B cell (primary cell): ENCODE measurements around the genes LCN6, LCNL1, GRIN1, TMEM210, SSNA1, RNF208 and CYSRT1.

GRCh38 chr9:136748243-136749012, at the start of gene LCN6:
Gene LCN6, minus strand, starts transcription at chr9:136748525.
- PRO-cap = no peak
- CAGE, long polyA plus RNA = no peak

GRCh38 chr9:136846892-136847212, 2.4 kb upstream of the PHPT1 start:
- PRO-cap = no peak
- CAGE, long polyA plus RNA = no peak

DNA sequence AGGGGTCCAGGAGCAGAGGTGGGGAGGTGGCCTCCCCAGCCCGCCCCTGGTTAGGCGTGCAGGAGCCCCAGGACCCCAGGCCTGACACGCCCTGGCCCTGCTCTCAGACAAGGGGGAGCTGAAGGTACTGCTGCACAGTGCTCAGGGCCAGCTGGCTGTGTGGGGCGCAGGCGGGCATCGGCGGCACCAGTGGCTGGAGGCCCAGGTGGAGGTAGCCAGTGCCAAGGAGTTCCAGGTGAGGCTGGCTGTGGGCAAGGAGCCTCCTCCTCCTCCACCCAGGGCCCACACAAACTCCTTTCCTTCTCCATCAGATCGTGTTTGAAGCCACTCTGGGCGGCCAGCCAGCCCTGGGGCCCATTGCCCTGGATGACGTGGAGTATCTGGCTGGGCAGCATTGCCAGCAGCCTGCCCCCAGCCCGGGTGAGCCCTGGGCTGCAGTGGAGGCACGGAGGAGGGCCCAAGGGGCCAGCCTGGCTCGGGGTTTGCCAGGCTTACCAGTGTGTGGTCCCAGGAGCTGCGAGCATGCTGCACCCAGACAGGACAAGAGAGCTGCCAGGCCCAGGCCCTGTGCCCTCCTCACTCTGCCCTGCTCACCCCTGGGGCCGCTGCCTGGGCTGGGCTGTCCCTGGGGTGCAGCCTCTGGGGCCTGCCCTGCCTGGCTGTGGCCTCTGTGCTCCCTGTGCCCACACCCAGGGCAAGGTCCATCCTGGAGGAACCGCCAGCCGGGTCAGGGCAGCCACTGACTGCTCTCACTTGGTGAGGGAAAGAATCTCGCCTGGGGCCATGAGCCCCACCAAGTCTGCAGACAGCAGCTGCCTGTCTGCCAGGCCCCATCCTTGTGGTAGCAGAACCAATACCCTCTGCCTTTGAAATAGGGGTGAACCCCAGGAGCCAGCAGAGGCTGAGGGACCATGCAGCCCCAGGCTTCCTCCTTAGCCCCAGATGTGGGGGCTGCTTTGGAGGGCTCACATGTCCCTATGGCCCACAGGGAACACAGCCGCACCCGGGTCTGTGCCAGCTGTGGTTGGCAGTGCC, 6.9 kb downstream of the EDF1 start:
- PRO-cap = no peak
- CAGE, long polyA plus RNA = no peak

DNA sequence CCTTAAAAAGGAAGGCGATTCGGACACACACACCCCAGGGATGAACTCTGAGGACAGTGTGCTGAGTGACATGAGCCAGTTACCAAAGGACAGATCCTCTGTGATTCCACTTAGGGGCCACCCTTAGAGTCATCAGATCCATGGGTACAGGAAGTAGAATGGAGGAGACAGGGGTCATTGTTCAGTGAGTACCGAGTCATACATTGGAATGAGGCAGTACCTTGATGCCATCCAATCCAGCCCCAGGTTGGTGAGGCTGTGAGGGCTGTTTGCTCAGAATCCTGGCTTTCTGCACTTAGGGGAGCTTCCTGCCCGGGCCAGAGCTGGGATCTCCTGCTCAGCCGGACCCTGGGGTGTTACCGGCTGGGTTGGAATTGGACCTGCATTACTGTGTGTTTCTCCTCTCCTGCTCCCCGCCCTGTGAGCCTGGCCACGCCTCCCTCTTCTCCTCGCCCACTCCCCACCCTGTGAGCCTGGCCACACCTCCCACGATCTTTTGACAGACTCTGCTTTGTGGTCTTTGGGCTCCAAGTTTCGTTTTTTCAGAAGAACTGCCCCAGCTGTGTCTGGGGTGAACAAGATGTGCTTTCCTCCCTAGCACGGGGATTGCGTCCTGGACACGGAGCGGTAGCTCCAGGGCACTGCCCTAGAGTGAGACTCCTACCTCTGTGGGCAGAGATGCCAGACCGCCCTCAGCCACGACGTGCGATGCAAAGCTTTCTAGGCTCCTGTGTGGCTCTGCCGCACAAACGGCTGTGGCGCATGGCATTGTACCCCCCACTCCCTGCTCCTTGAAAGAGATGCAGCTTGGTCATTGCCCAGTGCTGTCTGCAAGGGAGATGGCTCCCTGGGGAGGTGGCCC, 15.3 kb downstream of the TRAF2 start:
- PRO-cap = bidirectional peak, plus-strand start at position 684 of the sequence, minus-strand start at position 422 of the sequence
- CAGE, long polyA plus RNA = no peak

GRCh38 chr9:136925544-136925892, 19.0 kb downstream of the FBXW5 start:
- PRO-cap = no peak
- CAGE, long polyA plus RNA = no peak

- PRO-cap = no peak
- CAGE, long polyA plus RNA = no peak
These were observed at the start of gene LCNL1 for GRCh38 chr9:136982391-136983172. Gene LCNL1, plus strand, starts transcription at chr9:136982993.

DNA sequence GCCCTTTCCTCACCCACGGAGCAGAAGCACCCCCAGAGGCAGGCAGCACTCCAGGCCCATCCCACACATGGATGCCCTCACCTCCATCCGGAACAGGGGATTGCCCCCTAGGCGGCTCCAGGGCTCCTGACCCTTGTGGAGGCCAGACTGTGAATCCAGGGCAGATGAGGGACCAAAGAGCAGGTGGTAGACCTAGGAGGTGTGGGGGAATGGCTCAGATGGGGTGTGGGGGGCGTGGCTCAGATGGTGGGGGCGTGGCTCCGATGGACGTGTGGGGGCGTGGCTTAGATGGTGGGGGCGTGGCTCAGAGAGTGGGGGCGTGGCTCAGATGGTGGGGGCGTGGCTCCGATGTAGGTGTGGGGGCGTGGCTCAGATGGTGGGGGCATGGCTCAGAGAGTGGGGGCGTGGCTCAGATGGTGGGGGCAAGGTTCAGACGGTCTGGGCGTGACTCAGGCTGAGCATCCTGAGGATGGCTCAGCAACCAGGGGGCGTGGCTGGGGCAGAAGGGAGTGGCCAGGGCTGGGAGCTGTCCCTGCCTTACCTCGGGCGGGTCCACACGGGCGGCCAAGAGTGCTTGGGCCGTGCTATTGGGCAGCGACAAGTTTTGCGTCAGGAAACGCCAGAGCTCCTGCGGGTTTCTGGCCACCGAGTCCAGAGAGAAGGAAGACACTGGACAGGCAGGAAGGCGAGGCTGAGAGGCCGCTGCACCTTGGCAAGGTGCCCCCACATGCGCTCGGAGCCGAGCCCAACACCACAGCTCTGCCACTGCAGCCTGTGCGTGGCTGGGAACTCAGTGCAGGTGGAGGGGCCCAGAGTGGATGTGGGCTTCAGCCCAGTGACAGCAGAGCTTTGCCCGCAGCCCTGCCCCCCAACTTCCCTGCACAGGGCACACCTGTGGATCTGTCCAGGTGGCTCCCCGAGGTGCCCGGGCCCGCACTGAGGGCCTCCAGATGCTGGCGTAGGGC, 5.9 kb downstream of the ABCA2 start:
- PRO-cap = no peak
- CAGE, long polyA plus RNA = no peak

GRCh38 chr9:137082723-137083385, 3.9 kb upstream of the MAN1B1 start:
- PRO-cap = no peak
- CAGE, long polyA plus RNA = no peak

- PRO-cap = bidirectional peak, plus-strand start at chr9:137087368, minus-strand start at chr9:137087281
- CAGE, long polyA plus RNA = no peak
These were observed 609 bp downstream of the MAN1B1 start for GRCh38 chr9:137087235-137087953.

DNA sequence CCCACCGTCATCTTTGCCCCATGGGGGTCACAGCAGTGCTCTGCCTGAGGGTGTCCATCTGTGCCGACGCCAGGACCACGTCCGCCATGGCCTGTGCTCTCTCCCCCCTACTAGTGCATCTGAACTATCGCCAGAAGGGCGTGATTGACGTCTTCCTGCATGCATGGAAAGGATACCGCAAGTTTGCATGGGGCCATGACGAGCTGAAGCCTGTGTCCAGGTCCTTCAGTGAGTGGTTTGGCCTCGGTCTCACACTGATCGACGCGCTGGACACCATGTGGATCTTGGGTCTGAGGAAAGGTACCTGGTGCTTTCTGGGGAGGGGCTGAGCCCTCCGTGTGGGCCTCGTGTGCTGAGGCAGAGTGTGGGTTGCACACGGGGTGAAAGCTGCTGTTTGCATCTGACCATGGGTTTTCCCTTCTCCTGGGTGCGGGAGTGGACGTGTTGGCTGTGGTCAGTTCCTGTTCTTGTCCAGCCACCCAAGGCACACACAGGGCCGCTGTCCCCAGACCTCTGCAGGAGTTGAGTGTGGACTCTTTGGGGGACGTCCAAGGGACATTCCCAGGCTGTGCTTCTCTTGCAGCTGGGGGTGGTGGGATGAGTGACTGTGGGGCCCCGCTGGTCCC, 12.9 kb downstream of the MAN1B1 start:
- PRO-cap = no peak
- CAGE, long polyA plus RNA = no peak

DNA sequence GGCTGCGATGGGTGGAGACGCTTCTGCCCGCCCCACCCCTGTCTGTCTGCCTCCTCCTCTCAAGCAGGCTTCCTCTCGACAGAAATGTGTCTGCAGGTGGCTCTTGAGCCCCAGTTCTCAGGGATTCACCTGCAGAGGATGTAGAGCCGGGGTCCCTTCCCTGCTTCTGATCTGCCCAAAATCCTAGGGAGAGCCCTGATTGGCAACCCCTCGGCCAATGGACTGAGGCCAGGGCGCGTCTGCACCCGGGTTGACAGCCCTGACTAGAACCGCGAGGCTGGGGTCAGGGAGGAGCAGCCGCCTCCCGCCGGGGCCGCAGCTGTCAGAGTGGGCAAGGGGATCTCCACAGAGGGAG, 2.5 kb upstream of the GRIN1 start:
- PRO-cap = no peak
- CAGE, long polyA plus RNA = no peak

DNA sequence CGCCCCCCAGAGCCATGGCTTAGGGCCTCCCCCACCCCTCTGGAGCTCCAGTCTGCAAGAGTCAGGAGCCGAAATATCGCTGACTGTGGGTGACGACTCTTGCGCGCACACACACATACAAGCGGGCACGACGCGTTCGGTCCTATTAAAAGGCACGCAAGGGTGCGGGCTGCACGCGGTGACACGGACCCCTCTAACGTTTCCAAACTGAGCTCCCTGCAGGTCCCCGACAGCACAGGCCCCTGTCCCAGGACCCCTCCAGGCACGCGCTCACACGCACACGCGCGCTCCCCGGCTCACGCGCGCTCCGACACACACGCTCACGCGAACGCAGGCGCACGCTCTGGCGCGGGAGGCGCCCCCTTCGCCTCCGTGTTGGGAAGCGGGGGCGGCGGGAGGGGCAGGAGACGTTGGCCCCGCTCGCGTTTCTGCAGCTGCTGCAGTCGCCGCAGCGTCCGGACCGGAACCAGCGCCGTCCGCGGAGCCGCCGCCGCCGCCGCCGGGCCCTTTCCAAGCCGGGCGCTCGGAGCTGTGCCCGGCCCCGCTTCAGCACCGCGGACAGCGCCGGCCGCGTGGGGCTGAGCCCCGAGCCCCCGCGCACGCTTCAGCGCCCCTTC, at the start of gene GRIN1:
GRIN1 (plus strand) TSS at position 440 of the 617 bp plus-strand sequence.
- PRO-cap = no peak
- CAGE, long polyA plus RNA = no peak

DNA sequence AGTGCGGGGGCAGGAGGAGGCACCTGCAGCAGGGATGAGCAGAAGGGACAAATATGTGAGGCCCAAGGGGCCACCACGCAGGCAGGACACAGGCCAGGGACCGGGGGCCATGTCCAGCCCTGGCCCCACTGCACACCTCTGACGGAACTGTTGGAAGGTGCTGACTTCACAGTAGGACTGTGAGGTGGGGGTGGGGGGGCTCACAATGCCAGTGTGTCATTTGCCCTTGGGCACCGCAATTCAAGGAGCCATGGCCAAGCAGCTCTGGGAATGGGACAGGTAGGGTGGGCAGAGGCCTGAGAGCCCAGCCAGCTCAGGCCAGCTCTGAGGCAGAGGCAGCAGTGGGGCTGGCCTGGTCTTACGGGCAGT, at the start of gene TMEM210:
TMEM210 (minus strand) TSS at position 140 of the 369 bp plus-strand sequence.
- PRO-cap = no peak
- CAGE, long polyA plus RNA = no peak

DNA sequence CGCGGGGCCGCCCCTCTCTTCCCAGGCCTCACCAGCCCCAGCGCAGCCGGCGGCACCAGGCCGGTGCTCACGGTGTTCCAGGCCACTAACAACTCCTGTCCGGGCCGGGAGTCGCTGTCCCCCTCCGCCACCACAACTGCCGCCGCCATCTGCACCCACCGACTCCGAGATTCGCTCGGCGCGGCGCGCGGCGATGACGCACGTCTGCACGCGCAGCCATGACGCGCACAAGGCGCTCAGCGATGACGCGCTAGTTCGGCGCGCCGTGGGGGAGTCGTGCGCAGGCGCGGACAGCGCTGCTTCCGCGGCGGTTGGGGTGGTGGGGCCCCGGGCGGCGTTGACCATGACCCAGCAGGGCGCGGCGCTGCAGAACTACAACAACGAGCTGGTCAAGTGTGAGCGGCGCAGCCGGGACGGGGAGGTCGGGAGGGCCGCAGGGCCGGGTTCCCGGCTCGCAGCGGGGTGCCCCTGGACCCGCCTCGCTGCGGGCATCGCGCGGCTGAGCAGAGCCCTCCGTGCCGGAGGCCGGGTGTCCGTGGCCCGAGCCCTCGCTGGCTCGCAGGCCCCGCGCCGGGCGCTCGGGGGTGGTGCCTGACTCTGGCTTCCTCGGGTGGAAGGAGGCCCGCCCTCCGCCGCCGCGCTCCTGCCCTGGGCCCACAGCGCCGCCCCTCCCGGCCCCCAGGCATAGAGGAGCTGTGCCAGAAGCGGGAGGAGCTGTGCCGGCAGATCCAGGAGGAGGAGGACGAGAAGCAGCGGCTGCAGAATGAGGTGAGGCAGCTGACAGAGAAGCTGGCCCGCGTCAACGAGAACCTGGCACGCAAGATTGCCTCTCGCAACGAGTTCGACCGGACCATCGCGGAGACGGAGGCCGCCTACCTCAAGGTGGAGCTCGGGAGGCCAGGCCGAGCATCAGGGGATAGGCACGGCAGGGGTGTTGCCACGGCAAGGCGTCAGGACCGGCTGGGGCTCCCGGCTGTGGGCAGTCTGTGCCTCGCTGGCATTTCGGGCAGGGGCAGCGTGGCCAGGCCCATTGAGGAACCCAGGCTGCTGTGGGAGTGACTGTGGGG, at the start of gene SSNA1:
SSNA1 (plus strand) TSS at position 293 of the 1,067 bp plus-strand sequence.
- PRO-cap = bidirectional peak, plus-strand start at position 283 of the sequence, minus-strand start at position 177 of the sequence; bidirectional peak, plus-strand start at position 725 of the sequence, minus-strand start at position 558 of the sequence; bidirectional peak, plus-strand start at position 915 of the sequence, minus-strand start at position 765 of the sequence
- CAGE, long polyA plus RNA = start-site peak on the plus strand centred at position 310 of the sequence, 84 bp wide, 231 and 128 reads in 2 replicates

DNA sequence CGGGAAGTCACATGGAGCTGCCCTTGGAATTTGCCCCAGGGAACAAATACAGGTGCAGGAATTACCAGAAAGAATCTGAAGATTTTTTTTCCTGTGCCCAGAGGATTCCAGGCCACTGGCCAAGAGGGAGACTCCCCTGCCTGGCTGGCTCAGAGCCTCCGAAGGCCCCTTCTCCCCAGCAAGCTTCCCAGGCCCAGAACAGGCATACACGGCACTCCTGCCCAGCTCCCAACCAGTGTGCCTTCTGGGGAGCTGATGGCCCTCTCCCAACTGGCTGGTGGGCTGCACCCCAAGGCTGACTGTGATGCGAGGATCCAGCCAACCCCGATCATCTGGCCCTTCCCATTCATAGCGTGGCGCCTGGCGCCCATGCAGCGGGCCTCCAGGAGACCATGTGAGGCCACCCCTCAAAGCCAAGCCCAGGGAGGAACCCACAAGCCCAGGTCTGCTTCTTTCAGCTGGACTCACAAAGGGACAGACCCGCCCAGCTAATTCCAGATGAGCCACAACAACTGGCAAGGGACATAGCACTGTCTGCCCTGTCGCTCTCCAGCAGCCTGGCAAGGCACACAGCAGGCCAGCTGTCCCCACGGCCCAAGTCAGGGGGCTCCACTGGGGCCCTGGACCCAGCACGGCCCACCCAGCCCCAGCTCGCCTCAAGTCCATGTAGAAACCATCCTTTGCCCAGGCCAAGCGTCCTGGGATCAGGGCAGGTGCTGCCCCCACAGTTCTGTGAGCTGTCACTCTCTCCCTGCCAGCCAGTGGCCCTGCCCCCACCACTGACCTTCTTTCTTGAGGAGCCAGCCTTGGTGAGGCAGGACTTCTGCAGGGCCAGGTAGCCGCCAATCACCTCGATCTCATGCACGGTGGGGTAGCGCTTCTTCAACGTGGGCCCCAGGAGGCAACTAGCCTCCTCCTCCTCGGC, 2.1 kb downstream of the TPRN start:
- PRO-cap = no peak
- CAGE, long polyA plus RNA = no peak

DNA sequence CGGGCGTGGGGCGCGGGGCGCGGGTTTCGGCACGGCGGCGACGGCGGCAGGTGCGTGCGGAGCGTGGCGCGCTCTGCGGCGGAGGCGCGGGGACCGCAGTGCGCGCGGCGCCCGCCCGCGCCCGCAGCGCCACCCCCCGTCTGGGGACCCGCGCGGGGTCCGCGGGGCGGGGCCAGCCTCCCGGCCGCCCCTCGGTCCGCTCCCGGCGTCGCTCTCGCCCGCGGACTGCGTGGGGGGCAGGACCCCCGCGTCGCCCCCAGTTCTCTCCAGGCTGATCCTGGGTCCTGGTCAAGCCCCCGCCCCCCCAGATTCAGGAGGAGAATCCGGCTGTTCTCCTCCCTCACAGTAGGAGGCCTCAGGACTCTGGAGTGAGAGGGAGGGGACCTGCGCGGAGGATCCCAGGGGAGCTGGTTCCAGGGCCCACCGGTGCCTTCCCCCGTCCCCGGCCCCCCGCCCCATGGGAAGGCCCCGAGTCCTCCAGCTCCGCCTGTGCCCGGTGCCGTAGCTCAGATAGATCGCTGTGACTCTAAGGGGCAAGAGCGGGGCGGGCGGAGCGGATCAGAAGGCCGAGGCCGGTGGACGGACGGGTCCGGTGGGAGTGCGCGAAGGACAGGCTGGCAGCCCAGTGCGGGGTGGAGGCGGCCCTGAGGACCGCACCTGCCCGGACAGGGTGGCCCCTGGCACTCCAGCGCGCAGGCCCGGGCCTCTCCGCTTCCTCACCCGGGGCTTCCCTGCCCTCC, at the start of gene RNF208:
RNF208 (minus strand) TSS at position 75 of the 740 bp plus-strand sequence.
- PRO-cap = unidirectional peak, plus-strand start at position 509 of the sequence
- CAGE, long polyA plus RNA = no peak

DNA sequence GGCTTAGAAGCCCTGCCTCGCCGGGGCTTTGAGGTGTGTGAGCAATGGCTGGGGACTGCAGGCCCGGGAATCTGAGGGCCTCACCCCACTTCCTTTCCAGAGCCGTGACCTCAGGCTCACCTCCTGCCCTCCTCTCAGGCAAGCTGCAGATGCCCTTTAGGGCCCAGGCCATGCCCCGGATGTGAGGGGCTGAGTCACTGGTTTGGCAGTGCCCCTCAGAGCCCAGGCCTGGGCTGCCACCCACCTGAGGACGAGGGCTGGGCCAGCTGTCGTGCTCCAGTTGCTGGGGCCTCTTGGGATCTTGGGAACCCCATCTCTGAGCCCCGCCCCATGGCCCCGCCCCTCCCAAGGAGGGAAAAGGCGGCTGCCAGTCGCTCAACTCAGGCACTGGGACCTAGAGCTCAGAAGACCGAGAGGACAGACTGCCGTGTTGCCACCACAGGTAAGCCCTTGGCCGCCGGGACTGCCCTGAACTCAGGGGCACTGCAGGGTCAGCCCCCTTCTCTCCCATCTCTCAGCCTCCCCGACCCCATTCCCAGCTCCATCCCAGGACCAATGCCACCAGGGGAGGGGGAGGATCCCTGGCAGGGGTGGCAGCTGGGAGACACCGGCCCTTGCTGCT, at the start of gene CYSRT1:
CYSRT1 (plus strand) TSS at position 383 of the 622 bp plus-strand sequence.
- PRO-cap = no peak
- CAGE, long polyA plus RNA = no peak

- PRO-cap = no peak
- CAGE, long polyA plus RNA = no peak
These were observed 7.9 kb downstream of the NRARP start for GRCh38 chr9:137294126-137294684.

DNA sequence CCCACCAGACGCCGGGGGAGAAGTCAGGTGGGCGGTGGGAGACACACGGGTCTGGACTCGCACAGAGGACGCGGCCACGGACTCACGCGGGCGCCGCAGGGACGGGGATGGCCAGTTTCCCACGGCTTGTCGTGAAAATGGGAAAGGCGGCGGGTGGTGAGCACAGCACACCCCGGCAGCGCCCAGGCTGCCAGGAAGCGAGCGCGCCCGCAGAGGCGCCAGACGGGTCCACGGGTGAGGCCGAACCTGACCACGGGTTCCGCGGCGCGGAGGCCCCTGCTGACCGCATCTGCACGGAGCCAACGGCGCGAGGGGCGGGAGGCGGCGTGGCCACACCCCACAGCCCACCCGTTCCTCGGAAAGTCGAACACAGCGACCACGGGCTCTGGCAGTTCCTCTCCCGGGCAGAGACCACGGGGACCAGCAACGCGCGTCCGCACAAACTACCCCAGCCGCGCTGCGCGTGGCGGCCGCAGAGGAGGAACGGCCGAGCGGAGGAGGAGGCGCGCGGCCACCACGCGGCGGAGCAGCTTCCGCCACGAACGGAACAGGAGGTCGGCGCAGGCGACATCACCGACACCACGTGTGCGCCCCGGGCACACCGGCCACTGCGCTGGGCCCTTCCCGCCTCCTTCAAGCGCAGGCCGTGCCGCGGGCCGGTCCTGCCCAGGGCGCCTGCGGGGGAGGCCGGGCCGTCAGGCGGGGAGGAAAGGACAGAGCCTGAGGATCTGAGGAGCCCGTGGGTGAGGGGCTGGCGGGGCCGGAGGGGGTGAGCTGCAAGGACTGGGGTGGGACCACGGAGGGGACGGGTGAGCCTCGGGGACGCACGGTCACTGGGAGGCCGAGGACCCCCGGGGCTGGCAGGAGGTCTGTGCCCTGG, 5.6 kb downstream of the EXD3 start:
- PRO-cap = no peak
- CAGE, long polyA plus RNA = no peak

- PRO-cap = no peak
- CAGE, long polyA plus RNA = no peak
These were observed 6.1 kb downstream of the NOXA1 start for GRCh38 chr9:137429360-137429676.